Ishikawa (cell line): ENCODE measurements around a stretch of chr18.

- RRBS: no CpG with 5 or more reads among the region's 10 CpGs
These were observed 5.8 kb upstream of the C18orf25 start for GRCh38 chr18:46167906-46168543.

GRCh38 chr18:46216048-46216493, 42.2 kb downstream of the C18orf25 start:
- RRBS: no CpG with 5 or more reads among the region's 13 CpGs

- RRBS: no CpG with 5 or more reads among the region's 2 CpGs
These were observed 26.2 kb upstream of the ST8SIA5 start for GRCh38 chr18:46783128-46783478.

DNA sequence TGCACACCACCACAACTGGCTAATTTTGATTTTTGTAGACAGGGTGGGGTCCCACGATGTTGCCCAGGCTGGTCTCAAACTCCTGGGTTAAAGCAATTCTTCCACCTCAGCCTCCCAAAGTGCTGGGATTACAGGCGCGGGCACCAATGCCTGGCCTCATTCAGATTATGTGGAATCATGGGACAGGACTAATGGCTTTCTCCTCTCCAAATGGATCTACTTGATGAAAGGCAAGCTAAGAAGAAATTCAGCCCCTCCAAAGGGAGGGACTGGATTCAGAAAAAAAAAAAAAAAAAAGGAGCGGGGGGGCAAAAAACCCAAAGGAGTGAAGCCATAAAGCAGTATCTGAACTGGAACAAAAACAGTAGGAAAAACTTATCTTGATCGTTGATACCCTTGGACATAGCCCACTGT, 1.7 kb upstream of the HDHD2 start:
- RRBS: no CpG with 5 or more reads among the region's 5 CpGs

GRCh38 chr18:47825442-47825858, 105.0 kb downstream of the SMAD2 start:
- RRBS: no CpG with 5 or more reads among the region's 3 CpGs

GRCh38 chr18:47931774-47932180, 1.3 kb upstream of the SMAD2 start:
- RRBS: no CpG with 5 or more reads among the region's 7 CpGs

DNA sequence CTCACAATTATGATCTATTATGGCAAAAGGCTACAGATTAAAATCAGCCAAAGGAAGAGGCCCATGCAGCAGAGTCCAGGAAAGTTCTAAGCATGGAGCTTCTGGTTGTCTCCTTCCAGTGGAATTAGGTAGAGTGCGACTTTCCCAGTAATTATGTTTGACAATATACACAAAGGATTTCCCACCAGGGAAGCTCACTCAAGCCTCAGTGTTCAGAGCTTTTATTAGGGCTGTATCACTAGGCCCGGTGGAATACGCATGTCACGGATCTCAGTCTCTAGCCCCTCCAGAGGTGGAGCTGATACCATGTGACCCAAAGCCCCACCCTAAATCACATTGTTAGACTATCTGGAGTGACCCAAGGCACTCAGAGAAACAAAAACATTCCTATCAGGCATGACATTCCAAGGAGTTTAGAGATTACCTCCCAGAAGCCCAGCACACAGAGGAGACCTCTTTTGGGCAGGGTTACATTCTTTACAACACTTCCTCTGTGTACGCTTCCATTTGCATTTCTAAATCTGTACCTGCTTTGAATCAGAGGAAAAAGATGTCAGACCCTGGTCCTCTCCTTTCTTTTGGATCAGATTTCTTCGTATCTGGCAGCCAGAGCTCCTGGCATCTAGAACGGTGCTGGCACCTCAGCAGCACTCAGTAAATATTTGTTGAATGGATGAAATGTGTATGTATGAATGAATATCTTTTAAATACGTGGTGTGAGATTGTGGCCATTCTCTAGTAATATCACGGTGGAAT, 37.6 kb upstream of the SMAD2 start:
- RRBS: no CpG with 5 or more reads among the region's 9 CpGs

- RRBS: 1% methylated on average over 2 of the region's 15 CpGs
These were observed 209.0 kb upstream of the SMAD2 start for GRCh38 chr18:48139148-48140265.

DNA sequence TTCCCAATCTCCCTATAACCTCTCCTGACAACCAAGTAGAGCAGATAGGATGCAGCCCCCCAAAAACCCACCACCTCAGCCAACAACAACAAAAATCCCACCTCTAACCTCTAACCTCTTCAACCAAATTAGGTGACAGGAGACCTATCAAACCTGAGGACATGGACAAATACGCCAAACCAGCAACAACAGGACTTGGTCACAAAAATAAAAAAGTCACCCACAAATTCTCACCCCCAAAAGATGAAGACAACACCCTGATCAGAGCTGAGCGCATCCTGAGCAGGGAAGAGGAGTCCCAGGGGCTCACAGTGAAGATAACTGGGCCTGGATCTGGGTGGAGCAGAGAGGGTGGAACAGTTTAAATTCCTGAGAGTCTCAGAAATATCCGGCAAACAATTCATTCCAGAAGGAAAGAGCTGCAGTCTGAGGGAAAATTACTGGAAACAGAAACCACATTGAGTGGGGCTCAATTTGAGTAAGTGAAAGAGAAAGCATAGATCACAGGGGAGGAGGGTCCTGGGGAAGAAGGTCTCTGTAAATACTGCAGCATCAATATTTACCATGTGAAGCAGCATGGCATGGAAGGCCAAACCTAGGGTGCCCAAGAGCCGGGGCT, 61.2 kb upstream of the ZBTB7C start:
- RRBS: no CpG with 5 or more reads among the region's 4 CpGs

DNA sequence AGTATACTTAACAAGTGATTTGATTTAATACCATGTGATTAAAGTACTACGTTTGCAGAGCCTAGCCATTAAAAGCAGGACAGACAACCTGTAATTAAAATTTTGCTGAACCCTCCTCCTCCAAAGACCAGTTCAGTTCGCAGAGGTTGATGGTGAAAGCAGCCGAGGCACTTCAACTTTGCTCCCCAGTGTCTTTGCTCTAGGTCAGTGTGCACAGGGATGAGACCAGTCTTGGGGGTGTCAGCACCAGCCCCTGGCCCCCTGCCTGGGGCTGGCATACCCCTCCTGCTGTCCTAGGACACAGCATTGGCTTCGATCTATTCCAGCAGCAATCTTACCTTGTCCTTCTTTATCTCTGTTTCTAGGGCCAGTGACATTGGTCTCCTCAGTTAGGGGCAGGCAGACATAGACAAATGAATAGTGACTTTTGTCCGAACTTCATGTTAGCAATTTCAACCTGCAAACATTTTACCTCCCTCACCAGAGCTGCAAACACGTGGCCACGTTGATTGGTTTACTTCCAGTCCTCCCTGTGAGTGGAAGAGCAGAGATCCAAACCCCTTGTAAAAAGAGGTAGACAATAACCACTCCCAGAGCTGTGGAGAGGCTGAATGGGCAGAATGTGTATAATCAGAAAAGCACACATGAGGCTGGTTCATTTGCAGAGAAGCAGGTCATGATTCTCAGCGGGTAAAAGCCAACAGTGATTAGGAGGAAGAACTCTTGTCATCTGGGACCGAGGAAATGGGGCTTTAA, 30.9 kb downstream of the CTIF start:
- RRBS: no CpG with 5 or more reads among the region's 9 CpGs

GRCh38 chr18:48724453-48724785, 185.6 kb downstream of the CTIF start:
- RRBS: no CpG with 5 or more reads among the region's 3 CpGs

- RRBS: 84% methylated on average over 3 of the region's 12 CpGs
These were observed 99.3 kb downstream of the SMAD7 start for GRCh38 chr18:48851418-48851926.

DNA sequence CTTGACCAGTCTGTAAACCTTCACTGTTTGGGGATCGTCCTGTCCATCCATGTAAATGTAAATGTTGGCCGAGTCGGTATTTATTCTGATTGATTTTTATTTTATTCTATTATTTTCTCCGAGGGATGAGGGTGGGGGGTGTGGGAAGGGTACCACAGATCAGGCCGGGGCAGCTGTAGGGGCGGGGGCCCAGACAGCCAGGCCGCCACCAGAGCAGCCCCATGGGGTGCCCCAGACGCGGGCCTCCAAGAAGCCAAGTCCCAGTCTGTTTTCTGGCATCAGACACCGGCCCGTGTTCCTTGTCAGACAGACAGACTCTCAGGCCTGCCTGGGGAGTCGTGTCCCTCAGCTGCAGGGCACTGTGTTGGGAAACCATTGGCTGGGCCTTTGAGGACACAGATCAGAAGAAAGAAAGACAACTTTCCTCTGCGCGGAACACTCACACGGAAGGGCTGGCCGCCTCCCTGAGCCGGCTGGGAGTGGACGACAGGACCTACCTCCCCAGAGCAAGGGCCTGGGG, 88.1 kb downstream of the SMAD7 start:
- RRBS: 90% methylated on average over 3 of the region's 18 CpGs

GRCh38 chr18:48879777-48880062, 71.0 kb downstream of the SMAD7 start:
- RRBS: no CpG with 5 or more reads among the region's 4 CpGs

- RRBS: no CpG with 5 or more reads among the region's 13 CpGs
These were observed 13.1 kb downstream of the SMAD7 start for GRCh38 chr18:48937285-48938390.

DNA sequence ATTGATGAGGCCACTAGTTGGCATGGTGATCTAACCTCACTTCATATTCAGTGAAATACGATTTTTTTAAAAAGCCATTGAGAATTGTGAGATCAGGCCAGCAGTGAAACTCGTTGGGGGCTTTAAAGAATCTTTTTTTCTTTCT, 2.3 kb upstream of the SMAD7 start:
- RRBS: no CpG with 5 or more reads among the region's 2 CpGs

- RRBS: 4% methylated on average over 3 of the region's 17 CpGs
These were observed 70.7 kb upstream of the SMAD7 start for GRCh38 chr18:49021327-49022034.

GRCh38 chr18:49254774-49255269, 205.6 kb downstream of the DYM start:
- RRBS: no CpG with 5 or more reads among the region's 2 CpGs

DNA sequence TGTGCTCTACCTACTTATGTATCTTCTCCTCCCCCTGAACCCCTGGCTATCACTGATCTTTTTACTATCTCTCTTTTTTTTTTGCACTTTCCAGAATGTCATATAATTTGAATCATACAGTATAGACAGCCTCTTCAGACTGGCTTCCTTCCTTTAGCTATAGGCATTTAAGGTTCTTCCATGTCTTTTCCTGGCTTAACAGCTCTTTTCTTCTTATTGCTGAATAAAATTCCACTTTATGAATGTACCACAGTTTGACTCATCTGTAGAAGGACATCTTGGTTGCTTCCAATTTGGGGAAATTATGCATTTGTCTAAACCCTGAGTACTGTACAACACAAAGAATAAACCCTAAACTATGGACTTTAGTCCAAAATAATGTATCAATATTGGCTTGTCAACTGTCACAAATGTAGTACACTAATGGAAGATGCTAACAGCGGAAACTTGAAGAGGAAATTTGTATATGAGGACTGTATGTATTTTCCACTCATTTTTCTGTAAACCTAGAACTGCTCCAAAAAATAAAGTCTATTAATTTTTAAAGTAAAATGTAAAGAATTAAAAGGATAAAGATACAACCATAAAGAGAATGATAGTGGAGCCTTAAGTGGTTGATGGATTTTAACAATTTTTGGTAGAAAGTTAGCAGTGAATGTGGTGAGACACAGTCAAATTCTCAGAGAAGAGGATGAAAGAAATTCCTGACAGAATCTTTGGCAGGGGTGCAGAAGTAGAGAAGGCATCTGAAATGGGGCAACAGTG, 143.6 kb downstream of the DYM start:
- RRBS: no CpG with 5 or more reads among the region's 1 CpG

GRCh38 chr18:49565499-49566016, 3.7 kb downstream of the LIPG start:
- RRBS: no CpG with 5 or more reads among the region's 7 CpGs